ENCODE measurements around a stretch of chrX.

DNA sequence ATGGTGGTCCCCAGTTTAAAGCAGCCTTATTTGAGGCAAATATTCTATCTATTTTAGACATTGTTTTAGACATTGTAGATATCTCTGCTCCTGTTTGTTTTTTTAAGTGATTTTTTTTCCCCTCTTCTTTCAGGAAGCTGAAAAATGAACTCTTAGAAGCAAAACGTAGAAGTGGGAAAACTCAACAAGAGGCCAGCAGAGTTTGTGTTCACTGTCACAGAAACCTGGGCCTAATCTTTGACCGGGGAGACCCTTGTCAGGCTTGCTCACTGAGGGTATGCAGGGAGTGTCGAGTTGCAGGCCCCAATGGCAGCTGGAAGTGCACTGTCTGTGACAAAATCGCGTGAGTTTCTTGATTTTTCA lies 47.7 kb downstream of the SYTL5 start:
- PRO-cap, result no peak

DNA sequence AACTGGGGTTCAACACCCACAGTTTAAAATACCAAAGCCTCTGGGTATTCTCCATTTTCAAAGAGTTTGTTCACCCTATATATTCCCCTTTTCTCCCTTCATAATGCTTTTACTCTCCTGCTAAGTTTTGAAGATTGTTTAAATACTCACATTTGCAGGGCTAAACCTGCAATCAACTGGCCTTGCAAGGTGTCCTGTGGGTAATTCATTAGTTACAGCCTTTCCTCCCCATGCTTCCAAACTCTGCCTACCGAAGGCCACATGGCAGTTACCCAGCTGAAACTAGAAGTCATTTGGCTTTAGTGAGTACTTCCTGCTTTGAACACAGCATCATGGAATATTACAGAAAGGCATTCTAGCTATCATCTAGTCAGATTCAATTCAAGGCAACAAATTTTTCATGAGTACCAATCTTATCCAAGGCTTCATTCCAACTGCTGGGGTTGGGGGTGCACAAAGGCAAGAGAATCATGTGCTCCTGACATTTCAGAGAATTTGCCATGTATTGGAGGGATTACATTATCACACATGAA lies 55.7 kb downstream of the SRPX start:
- PRO-cap, result no peak

DNA sequence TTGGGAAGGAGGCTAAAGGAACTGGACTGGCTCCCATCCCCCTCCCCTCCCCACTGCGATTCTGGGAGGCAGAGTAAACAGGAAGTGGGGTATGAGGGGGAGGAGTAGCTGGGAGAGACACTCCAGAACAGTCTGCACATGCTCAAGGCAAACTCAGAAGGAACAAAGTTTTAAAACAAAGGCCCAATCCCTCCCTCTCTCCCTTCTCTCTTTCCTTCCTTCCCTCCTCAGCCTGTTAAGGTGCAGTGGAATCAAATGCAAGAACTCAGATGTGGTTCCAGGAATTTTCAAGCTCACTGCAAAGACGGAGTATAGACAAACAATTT lies 15.8 kb downstream of the MID1IP1 start:
- PRO-cap, result no peak

GRCh38 chrX:39222669-39223193 lies 421.5 kb downstream of the MID1IP1 start:
- PRO-cap, result no peak

- PRO-cap, result bidirectional peak, plus-strand start at chrX:39613879, minus-strand start at chrX:39613836; unidirectional peak, minus-strand start at chrX:39613945
Observed at GRCh38 chrX:39613333-39614460, 484.1 kb downstream of the BCOR start.

DNA sequence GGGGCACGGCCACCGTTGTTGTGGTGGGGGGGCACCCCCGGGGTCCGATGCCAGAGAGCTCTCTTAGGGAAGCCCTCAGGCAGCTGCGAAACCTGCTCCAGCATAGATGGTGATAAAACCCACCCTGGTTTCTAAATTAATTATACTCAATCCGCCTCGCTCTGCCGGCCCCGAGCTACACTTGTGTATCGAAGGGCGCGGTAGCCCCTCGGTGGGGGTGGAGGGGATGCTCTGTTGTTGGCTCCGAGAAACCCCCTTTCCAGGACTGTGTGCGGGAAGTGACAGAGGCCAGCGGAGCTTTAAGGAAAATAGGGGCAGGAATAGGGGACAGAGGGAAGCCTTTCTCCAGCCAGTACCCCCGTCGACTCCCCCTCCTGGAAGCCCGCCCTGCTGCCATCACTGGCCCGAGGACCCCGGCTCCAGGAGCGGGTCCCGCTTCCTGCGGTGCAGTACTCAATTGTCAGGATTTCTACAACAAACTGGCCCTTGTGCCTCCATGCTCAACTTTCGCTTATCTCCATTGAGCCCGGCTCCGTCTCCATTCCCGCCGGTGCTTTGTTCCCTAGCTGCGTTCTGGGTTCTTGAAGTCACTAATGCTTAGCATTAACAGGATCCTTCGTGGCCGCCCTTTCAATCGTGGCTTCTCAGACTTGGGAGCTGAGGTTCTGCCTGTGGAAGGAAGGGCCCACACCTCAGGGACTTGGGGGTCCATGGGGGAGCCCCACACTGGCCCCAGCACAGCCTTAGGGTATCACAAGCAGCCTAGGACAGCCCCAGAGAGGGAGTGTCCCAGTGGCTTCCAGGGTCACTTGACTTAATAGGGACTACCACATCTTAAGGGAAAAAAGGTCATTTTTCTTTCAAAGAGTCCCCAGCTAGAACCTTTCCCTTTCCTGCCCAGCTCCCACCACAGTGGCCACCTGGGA lies 408.1 kb downstream of the BCOR start:
- PRO-cap, result no peak

- PRO-cap, result no peak
Observed at GRCh38 chrX:39730473-39730797, 367.3 kb downstream of the BCOR start.

DNA sequence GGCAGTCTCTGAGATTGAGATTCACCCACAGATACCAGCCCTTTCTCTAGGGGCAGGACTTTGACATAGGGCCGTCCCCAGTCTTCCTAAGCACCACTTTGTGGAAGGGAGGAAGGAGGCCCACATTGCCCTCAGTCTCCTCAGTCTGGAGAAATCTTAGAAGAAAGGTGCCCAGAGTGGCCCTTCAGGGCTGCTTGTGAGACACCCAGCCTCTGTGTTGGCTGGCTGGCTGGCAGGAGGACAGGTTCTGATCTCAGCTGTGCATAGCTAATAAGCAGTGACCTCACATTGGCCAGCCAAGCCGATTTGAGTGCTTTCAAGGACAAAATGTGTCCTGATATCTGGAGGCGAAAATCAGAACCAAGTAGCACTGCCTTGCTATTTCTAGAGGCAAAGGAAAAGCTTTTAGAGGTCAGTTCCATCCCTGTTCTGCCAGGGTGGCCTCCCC lies 211.5 kb downstream of the BCOR start:
- PRO-cap, result no peak

GRCh38 chrX:39895136-39895927 lies 202.4 kb downstream of the BCOR start:
- PRO-cap, result bidirectional peak, plus-strand start at chrX:39895707, minus-strand start at chrX:39895409

DNA sequence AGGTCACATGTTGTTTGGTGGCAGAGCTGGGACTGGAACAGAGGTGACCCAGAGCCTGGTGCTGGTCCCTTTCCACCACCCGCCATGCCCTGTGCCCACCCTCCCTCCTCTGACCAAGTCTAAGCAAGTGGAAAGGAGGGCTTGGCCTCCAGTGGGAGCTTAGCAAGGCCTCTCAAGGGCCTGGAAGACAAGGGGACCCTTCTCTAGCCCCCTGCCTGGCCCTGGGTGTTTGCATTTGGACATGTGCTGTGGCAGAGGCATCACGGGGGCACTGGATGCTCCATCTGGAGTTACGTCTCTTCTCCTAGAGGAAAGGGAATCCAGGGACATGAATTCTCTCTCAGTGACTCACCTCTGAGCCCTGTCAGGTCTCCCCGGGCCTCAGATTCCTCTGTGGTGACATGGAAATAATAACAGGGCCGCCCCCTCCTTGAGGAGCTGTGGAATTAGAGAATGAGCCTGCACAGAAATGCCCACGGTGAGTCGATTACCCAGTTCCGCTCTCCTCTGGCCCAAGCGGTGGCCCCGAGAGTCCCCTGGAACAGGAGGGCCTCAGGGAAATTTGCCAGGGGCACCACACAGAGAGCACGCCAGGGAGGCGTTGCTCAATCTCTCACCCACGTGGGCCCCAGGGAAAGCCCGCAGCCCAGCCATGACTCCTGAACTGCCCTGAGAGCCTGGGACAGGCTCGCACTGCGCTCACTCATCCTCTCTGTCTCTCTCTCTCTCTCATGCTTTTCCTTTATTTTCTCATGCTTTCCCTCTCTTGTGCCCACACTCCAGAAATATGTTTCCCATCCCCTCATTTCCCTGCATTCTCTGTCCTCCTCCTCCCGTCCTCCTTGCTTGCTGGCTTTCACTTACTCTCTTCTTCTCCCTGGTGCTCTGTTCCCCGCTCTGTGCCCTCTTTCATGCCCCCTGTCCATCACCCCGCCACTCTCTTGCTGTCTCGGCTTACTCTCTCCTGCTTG lies 189.5 kb downstream of the BCOR start:
- PRO-cap, result unidirectional peak, plus-strand start at position 672 of the sequence

GRCh38 chrX:40072781-40073976 lies 24.6 kb downstream of the BCOR start:
- PRO-cap, result no peak

GRCh38 chrX:40108842-40109619 lies 11.3 kb upstream of the BCOR start:
- PRO-cap, result bidirectional peak, plus-strand start at chrX:40109186, minus-strand start at chrX:40109056; bidirectional peak, plus-strand start at chrX:40109453, minus-strand start at chrX:40109253

DNA sequence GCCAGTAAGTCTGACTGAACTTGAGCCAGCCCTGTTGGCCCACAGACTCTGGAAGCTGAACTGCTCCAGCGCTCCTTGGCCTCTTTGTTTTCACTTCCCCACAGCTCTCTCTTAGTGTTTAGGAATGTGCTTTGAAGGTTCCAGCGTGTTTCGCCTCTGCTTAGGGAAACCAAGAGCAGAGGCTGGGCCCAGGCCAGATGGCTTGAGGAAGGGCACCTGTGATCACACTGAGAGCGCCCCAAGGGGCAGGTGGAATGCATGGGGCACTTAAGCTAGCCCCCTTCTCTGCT lies 43.4 kb upstream of the BCOR start:
- PRO-cap, result no peak

- PRO-cap, result no peak
Observed at GRCh38 chrX:40157224-40158146, 59.7 kb upstream of the BCOR start.

- PRO-cap, result unidirectional peak, plus-strand start at chrX:40266140
Observed at GRCh38 chrX:40266039-40266253, 168.2 kb upstream of the BCOR start.

- PRO-cap, result no peak
Observed at GRCh38 chrX:40484753-40485053, 96.1 kb upstream of the ATP6AP2 start.

- PRO-cap, result bidirectional peak, plus-strand start at chrX:40539873, minus-strand start at chrX:40539647
Observed at GRCh38 chrX:40539038-40540035, 41.4 kb upstream of the ATP6AP2 start.

DNA sequence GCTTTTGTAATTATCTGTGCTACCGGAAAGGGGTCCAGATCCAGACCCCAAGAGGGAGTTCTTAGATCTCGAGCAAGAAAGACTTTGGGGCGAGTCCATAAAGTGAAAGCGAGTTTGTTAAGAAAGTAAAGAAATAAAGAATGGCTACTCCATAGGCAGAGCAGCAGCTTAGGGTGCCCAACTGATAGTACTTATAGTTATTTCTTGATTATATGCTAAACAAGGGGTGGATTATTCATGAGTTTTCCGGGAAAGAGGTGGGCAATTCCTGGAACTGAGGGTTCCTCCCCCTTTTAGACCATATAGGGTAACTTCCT lies 9.7 kb upstream of the ATP6AP2 start:
- PRO-cap, result no peak

- PRO-cap, result bidirectional peak, plus-strand start at chrX:40645214, minus-strand start at chrX:40644901
Observed at GRCh38 chrX:40644783-40645469, 2.4 kb downstream of the CXorf38 start.

- PRO-cap, result no peak
Observed at GRCh38 chrX:40845616-40845862, 110.2 kb upstream of the MED14 start.

Data from bronchus (tissue), 1 donor.